Osteoblast (primary cell): ENCODE results near the genes CD80, NR1I2, FBXO40 and SLC15A2.

- CAGE, long polyA plus RNA, result no peak
- RRBS, result no CpG with 5 or more reads among the region's 10 CpGs
These were observed 23.5 kb downstream of the TMEM39A start for GRCh38 chr3:119439791-119440470.

DNA sequence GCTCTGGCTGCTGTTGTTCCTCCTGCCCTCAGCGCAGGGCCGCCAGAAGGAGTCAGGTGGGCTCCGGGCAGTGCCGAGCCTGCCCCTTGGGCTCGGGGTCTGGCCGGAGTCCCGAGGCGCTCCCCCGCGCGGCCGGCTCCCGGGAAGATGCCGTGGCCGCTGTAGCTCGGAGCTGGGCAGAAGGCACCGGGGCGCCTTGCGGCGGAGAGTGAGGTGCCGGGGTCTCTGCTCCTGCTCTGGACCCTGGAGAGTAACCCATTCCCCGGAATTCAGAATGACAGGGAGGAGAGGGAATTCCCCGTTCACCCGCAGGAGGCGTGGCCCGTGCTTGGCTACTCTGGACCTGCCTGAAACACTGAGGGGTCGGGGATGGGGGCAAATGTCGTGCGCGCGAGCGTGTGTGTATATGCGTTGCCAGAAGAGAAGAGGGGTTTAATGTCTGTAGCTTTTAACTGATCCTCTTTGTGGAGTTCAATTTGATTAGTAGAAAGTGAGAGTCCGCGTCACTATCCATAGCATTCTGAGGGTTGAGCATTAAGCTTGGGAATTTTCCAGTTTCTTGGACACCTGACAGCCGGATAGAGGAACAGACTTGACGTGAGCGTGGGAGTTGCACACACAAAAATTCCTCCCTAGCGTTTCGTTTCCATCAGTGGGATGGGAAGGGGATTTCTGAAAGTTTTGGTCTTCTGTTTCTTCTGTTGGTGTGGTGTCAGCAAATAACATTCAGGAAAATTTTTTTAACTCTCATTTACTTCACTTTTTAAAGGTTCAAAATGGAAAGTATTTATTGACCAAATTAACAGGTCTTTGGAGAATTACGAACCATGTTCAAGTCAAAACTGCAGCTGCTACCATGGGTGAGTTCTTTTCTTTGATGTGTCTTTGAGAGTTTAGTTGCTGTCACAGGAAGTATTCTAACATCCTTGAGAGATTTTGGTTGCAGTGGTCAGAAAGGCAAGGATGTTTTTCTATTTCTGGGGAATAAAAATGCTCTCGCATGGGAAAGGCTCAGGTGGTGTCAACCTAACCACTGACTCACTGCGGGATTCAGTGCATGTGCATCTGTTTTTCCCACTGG, 628 bp downstream of the POGLUT1 start:
- CAGE, long polyA plus RNA, result no peak
- RRBS, result 2% methylated on average over 12 of the region's 43 CpGs

DNA sequence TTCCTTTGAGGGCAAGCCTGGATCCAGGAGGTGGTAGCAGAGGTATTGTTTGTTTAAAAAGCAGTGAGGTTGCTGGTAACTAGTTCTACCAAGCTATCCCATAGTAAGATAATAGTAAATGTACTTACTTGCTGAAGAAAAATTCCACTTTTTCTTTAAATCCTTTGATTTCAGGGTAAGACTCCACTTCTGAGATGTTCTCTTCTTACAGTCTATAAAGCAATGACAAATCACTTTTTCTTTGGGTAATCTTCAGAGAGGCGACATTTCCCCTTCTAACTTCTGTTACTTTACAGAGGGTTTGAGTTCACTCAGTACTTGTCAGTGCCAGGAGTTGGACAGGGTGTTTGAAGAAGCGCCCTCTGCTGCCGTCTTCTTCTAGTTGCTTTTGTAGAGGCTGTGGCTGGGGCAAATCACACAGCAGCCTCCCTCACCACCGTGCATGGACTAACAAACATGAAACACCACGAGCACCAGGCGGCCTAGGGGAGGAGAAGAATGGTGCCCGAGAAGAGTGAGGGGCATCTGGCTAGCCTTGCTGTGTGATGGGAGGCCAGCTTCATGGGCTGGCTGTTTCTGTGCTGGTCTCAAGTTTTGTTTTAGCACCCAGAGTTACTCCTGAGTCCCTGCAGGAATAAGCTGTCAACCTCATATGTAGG, at the start of gene CD80:
Gene CD80, minus strand, starts transcription at position 303 of the 659 bp plus-strand sequence.
- CAGE, long polyA plus RNA, result no peak
- RRBS, result no CpG with 5 or more reads among the region's 7 CpGs

- CAGE, long polyA plus RNA, result no peak
- RRBS, result no CpG with 5 or more reads among the region's 4 CpGs
These were observed 3.4 kb upstream of the CD80 start for GRCh38 chr3:119562744-119563278.

- CAGE, long polyA plus RNA, result no peak
- RRBS, result no CpG with 5 or more reads among the region's 3 CpGs
These were observed 13.3 kb downstream of the POPDC2 start for GRCh38 chr3:119646919-119647591.

- CAGE, long polyA plus RNA, result no peak
- RRBS, result no CpG with 5 or more reads among the region's 14 CpGs
These were observed at the start of gene NR1I2 for GRCh38 chr3:119781317-119782332. Gene NR1I2, plus strand, starts transcription at chr3:119782101.

- CAGE, long polyA plus RNA, result no peak
- RRBS, result no CpG with 5 or more reads among the region's 4 CpGs
These were observed 135.7 kb downstream of the GSK3B start for GRCh38 chr3:119958596-119958972.

GRCh38 chr3:120039447-120040331, 54.6 kb downstream of the GSK3B start:
- CAGE, long polyA plus RNA, result no peak
- RRBS, result no CpG with 5 or more reads among the region's 17 CpGs

- CAGE, long polyA plus RNA, result no peak
- RRBS, result no CpG with 5 or more reads among the region's 7 CpGs
These were observed 82.8 kb upstream of the GSK3B start for GRCh38 chr3:120176935-120177619.

DNA sequence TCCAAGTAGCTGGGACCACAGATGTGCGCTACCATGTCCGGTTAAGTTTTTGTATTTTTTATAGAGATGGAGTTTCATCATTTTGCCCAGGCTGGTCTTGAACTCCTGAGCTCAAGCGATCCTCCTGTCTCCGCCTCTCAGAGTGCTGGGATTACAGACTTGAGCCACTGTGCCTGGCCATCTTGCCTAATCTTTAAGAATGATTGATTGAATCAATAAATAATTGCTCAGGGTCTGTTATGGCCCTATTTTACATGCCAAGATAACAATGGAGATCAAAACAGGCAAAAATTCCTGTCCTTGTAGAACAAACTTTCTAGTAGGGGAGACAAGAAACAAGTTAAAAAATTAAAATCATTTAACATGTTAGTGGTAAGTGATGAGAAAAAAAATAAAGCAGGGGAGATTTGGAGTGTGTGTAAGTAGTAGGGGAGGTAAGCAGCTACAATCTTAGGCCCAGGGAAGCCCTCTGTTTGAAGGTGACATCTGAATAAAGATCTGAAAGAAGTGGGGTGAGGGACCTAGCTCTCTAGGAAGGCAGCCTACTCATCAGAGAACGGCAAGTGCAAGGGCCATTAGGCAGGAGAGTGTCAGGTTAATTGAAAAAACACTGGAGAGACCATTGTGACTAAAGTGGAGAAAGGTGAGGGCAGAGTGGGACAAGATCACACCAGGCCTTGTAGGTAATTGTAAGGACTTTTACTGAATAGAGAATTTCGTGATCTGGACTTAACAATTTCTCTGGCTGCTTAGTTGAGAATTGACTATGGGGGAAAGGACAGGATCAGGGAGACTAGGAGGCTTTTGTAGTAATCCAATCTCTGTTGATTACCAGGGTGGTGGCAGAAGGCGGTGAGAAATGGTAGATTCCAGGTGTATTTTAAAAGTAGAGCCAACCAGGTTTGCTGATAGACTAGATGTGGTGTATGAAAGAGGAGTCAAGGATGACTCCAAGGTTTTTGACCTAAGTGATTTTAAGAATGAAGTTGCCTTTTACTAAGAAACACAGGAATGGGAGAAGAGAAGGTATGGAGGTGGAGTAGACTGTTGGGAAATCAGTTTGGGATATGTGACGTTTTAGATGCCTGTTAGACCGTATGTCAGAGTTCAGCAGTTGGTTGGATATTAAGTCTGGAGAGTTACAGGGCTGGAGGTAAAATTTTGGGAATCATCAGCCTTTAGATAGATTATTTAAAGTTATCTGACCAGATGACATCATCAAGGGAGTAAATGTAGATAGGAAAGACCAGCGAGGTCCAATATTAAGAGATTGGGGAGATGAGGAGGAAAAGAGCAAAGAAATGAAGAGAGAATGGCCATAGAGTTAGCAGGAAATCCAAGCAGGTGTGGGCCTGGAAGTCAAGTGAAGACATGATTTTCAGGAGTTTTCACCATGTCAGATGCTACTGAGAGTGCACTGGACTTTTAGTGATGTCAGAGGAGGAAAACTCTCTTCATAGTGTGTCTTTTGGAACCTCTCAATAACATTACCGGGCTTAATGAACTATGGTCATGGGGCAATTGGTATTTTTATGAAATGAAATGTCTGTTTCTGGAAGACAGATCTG, 2.6 kb downstream of the NDUFB4 start:
- CAGE, long polyA plus RNA, result no peak
- RRBS, result no CpG with 5 or more reads among the region's 11 CpGs

DNA sequence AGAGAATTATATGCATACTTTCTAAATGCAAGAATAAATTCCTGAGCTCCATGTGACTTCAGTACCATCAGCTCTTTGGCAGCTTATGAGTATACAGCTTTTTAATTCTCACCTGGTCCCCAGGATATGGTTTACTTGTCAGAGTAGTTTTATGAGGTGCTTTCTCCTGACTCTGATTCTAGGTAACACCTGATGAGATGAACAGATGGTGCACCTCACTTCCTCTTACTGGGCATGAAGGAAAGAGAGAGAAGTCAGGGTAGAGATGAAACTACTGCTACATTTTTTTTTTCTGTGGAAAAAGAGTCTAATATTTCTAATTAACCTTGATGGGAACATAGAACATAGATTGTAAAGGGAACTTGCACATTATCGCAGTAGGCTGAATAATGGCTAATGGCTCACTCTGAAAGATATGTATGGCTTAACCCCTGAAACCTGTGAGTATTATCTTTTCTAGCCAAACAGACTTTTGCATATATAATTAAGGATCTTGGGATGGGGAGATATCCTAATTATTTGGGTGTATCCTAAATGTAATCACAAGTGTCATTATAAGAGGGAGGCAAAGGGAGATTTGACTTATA, 2.9 kb downstream of the HGD start:
- CAGE, long polyA plus RNA, result no peak
- RRBS, result no CpG with 5 or more reads among the region's 1 CpG

GRCh38 chr3:120689270-120689814, 7.3 kb upstream of the HGD start:
- CAGE, long polyA plus RNA, result no peak
- RRBS, result no CpG with 5 or more reads among the region's 3 CpGs

DNA sequence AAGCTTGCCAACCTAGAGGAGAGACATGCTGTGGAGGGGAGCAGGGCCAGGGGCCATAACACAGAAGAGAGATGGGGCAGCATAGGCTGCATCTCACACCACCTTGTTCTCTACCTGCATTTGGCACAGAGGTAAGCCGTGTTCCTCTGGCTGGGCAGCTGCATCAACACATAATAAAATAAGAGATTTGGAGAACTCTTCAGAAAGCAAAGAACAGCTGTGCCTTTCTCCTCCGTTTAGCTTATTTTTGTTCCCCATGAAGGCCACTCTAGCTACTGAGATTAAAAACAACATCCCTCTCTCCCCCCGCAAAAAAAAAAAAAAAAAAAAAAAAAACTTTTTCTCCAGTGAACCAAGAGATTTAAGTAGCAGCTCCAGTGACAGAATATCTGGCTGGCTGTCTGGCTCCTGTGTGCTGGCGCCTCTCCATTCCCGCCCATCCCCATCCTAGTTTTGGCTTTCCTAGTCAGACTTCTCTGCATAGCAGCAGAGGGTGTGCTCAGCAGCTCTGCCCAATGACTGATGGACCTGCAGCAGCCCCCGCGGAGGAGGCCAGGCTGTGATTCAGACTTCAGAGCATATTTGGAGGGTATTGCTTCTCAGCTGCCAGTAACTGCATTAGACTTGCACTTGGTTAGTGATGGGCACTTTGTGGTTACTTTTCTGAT, 52.1 kb upstream of the STXBP5L start:
- CAGE, long polyA plus RNA, result no peak
- RRBS, result no CpG with 5 or more reads among the region's 7 CpGs

- CAGE, long polyA plus RNA, result no peak
- RRBS, result no CpG with 5 or more reads among the region's 11 CpGs
These were observed at the start of gene FBXO40 for GRCh38 chr3:121592809-121593857. Gene FBXO40, plus strand, starts transcription at chr3:121593379.

GRCh38 chr3:121691633-121692545, 31.2 kb upstream of the HCLS1 start:
- CAGE, long polyA plus RNA, result no peak
- RRBS, result no CpG with 5 or more reads among the region's 6 CpGs

GRCh38 chr3:121894124-121894893, at the start of gene SLC15A2:
Gene SLC15A2, plus strand, starts transcription at chr3:121894401.
- CAGE, long polyA plus RNA, result no peak
- RRBS, result no CpG with 5 or more reads among the region's 4 CpGs

DNA sequence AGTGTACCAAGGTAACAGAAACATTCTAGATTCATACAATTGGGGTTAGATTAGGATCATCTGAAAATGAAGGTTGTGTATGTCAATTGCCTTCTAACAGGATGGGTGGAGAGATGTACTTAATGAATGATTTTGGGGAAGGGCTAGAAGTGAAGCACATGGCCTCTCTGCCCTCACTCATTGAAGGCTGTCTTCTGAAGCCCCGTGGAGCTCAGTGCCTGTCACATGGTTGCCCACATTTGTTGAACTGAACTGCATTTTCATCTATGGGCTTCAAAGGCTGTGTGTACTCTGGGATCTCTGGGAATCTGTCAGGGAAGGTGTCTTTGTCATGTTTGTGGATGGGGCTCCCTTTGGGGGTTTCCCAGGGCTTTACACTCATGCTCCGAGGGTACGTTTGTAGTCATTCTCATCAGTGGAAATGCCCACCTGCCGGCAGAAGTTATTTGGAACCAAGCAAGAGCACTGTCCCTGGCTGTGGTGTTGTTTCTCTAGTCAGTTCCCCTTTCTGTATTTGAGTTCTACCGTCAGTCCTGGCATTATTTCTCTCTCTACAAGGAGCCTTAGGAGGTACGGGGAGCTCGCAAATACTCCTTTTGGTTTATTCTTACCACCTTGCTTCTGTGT, 22.3 kb downstream of the CD86 start:
- CAGE, long polyA plus RNA, result no peak
- RRBS, result no CpG with 5 or more reads among the region's 7 CpGs

GRCh38 chr3:122496289-122496877, 18.4 kb downstream of the KPNA1 start:
- CAGE, long polyA plus RNA, result no peak
- RRBS, result no CpG with 5 or more reads among the region's 5 CpGs

DNA sequence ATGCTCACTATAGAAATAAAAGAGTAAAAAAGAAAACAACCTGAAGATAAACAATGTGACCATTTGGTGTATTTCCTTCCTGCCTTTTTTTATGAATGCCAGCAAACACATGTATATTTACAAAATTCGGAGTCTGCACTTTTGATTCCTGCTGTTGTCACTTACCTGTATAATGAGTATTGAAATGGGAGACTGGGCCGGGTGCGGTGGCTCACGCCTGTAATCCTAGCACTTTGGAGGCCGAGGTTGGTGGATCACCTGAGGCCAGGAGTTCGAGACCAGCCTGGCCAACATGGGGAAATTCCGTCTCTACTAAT, 856 bp downstream of the DTX3L start:
- CAGE, long polyA plus RNA, result no peak
- RRBS, result no CpG with 5 or more reads among the region's 7 CpGs

DNA sequence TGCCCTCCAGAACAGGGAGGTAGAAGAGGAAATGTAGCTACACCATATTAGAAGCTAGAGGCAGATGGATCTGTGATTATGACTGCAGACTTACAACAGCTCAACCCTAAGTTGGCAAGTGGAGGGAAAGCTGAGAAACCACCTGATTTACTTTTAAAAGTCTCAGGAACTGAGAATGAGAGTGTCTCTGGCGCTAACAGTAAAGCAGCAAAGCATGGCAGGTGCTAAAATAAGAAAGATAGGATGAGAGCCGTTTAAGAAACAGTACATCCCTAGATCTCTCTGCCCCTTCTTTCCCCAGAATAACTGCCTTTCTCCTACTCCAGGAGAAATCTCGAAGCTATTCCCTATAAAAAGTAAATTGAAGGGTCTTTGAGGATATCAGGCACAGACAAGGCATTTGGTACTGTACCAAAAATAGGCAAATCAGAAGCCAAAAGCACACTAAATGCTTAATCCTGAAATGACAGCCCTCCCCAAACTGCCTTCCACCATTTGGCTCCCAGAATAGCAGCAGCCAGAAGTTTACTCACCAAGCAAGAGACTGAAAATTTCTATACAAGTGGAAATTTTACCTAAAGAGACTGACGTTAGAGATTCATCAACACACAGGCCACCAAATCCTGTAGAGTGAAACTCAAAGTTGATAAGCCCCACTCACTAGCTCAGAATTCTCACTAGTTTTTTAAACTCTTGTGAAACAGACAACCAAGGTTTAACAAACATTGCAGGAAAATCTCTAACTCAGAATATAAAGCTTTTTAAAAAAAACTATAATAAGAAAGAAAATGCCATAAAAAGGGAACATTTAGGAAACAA, 34.2 kb upstream of the PARP14 start:
- CAGE, long polyA plus RNA, result no peak
- RRBS, result no CpG with 5 or more reads among the region's 4 CpGs